SK-N-DZ (cell line): ENCODE measurements around a stretch of chr9.

RAMPAGE:
- cytosol, long total RNA, result no peak
- nucleus, long total RNA, result no peak
Measured at GRCh38 chr9:92287697-92288290, 5.7 kb downstream of the IARS1 start.

DNA sequence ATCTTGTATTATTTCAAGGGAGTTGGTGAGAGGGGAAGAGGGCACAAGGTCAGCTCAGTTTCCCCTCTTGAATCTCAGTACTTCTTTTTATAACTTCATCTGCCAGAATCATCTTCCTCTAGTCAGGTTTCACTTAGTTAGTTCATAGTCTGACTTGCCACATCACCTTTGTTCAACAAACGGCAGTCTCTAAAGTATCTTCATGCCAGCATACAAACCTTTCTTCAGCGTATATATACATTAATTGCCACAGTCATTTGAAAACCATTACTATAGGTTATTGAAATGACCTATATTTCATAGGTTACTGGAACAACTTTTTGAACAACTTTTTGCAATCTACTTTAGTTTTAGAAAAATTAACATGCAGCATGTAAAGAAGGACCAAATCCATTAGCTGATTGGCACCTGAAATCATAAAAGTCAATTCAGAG is 1.5 kb downstream of the ECM2 start:
RAMPAGE:
- cytosol, long total RNA, result no peak
- nucleus, long total RNA, result no peak

DNA sequence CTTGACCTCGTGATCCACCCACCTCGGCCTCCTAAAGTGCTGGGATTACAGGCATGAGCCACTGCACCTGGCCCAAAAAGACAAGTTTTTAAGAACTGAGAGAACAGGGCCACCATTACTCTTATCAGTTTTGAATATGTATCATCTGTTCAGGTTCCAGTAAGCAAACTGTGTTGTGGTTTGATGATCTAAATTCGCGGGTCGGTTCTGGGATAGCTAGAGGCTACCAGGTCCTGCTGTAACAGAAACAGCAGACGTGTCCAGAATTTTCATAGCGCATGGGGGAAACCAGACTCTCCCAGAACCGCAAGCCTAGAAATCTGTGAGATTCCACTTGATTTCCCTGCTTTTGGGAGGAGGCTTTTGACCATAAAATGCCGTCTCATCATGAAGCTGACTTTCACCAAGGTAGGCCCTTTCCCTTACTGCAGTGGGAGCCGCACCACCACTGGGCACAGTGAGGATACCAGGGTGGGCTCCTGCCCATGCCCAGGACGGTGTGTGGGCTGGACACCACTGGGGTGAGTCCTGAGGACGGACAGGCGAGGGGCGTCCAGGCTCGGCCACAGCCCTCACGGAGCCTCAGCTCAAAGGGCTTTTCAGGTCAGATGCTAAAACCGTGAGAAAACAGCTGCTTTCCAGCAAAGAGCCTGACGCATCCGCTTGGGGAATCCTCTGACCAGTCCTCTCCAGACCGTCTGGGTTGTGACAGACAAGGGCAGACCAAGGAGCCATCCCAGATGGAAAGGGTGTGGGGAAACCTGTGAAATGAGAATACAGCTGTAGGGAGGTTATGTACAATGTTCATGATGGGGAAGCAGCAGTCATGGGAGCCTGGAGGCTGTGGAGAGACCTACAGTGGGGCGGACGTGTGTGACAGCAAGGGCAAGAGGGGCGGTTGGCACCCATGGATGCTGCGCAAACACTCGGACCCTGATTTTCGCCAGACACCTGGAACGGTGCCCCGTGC is 59.4 kb downstream of the IPPK start:
RAMPAGE:
- cytosol, long total RNA, result no peak
- nucleus, long total RNA, result no peak

DNA sequence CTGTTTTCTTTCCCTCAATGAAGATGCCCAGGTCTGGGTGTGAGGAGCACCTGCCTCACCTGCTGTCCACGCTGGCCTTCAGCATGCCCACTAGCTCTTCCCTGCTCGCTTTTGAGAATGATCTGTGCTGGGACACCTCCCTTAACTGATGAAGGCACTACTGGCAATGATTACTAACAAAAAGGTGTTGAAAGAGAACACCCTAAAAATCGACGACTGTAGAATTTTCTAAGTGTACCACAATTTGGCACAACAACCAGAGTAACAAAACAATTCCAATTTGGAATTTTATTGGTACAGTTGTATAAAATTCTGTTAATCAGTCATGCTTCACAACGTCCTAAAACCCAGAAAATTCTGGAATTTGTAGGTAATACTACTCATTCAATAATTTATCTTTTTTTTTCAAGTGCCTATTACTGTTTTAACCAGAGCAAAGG is 42.4 kb upstream of the IPPK start:
RAMPAGE:
- cytosol, long total RNA, result no peak
- nucleus, long total RNA, result no peak

RAMPAGE:
- cytosol, long total RNA, result no peak
- nucleus, long total RNA, result no peak
Measured at GRCh38 chr9:92738498-92738879, 26.1 kb downstream of the BICD2 start.

DNA sequence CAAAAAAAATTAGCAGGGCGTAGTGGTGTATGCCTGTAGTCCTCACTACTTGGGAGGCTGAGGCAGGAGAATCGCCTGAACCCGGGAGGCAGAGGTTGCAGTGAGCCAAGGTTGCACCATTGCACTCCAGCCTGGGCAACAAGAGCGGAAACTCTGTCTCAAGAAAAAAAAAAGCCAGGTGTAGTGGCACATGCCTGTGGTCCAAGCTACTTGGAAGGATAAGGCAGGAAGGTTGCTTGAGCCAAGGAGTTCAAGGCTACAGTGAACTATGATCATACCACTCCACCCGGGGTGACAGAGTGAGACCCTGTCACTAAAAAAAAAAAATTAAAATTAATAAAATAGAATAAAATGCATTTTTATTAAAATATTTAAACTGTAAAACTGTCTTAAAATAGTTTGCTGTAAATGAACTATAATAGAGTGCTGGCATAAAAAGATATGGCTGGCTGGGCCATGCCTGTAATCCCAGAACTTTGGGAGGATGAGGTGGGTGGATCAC is 35.9 kb downstream of the ZNF484 start:
RAMPAGE:
- cytosol, long total RNA, result no peak
- nucleus, long total RNA, result no peak

DNA sequence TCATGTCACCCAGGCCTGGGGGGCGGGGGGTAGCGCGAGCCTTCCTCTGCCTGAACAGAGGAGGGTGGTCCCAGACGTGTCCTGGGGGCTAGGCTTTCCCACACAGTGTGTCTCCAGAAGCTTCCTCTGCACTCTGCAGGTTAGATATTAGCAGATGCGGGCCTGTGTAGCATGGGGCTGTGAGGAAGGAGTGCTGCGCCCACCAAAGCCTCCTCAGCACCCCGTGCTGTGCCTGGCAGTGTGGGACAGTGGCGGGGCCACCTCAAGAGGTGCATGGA is 17.4 kb downstream of the FGD3 start:
RAMPAGE:
- cytosol, long total RNA, result no peak
- nucleus, long total RNA, result no peak

DNA sequence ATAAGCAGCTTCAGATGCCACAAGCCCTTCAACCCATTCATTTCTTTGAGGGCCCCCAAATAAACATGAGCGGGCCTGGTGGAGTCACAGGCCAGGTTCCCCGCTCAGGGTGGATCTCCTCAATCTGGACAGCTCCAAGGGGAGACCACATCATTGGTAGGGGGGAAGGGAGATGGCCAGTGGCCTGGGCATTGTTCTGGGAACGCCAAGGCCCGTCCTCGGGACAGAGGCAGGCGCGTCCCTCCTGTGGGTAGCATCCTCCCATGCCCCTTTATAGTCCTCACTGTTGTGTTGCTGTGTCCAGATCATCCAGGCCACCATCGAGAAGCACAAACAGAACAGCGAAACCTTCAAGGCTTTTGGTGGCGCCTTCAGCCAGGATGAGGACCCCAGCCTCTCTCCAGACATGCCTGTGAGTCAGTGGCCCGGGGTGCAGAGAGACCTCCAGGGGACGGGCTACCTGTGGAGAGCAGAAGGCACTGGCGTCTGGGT is 38.4 kb upstream of the SUSD3 start:
RAMPAGE:
- cytosol, long total RNA, result no peak
- nucleus, long total RNA, result no peak

DNA sequence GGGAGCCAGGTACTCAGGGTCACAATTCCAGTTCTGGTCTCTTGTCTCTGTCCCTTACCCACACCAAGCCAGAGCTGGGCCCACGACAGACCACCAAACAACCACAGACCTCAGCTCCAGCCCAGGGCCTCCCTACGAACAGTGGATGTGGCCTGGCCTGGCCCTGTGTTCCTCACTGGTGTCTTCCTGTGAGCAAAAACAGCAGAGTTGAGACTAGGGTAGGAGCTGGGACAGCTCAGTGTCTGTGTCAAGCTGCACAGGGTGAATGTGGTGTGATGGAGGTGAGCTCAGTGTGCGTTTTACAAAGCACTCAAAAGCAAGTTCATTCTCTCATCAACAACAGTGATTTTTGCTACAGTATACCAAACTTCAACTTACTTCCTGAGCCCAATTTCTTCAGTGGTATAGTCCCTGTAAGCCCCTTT is 33.3 kb upstream of the SUSD3 start:
RAMPAGE:
- cytosol, long total RNA, result no peak
- nucleus, long total RNA, result no peak

DNA sequence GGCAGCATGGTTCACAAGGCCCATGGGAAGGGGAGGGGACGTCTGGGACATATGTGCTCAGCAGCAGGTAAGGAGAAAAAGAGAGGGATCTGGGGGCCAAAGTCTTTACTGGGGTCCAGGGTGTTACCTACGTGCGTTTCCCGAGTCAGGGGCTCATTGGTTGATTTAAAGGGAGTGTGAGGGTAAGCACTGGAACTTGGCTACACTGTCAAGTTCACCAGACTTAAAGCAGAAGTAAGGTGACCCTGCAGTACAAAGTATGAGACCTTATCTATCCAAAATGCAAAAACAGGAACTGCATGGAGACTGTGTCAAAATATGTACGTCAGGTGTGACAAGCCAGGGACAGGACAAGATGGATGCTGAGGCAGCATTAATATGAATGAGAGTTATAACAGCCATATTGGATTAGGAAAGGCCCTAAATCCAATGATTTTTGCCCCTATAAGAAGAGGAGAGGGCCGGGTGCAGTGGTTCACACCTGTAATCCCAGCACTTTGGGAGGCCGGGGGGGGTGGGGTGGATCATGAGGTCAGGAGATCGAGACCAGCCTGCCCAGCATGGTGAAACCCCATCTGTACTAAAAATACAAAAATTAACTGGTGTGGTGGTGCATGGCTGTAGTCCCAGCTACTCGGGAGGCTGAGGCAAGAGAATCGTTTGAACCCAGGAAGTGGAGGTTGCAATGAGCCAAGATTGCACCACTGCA is 15.3 kb upstream of the SUSD3 start:
RAMPAGE:
- cytosol, long total RNA, result no peak
- nucleus, long total RNA, result no peak

GRCh38 chr9:93095169-93096063 is 601 bp upstream of the CARD19 start:
RAMPAGE:
- cytosol, long total RNA, result no peak
- nucleus, long total RNA, result no peak

RAMPAGE:
- cytosol, long total RNA, result no peak
- nucleus, long total RNA, result no peak
Measured at GRCh38 chr9:93114015-93114464, 18.0 kb downstream of the CARD19 start.

DNA sequence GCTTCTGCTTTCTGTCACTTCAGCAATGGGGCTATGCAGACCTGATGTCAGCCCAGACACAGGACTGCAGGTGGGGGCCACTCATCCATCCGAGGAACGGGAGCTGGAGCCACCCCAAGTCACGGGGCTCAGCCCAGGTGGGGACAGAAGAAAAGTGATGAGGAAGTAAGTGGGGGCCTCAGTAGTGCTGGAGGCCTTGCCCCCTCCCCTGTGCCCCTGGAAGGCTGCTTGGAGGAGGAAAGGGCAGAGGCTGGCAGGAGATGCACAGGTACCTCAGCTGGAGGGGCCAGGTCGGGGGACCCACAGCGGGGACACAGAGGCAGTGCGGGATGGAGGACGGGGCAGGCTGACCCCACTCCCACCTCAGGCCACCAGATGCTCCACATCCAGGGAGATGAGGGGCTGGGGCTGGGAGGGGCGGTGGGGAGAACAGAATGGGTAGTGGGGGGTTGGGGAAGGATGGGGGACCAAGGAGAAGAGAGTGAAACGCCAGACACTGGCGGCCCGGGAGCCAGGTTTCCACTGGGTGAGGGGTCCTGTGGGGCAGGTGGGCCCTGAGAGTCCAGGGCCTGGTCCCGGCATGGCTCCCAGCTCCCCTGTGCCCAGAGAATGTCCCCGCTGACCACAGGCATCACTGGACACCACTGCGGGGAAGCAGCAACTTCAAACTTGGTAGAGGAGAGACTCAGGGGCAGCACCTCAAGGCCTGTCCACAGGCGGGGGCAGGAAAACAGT is 13.4 kb downstream of the NINJ1 start:
RAMPAGE:
- cytosol, long total RNA, result no peak
- nucleus, long total RNA, result no peak

DNA sequence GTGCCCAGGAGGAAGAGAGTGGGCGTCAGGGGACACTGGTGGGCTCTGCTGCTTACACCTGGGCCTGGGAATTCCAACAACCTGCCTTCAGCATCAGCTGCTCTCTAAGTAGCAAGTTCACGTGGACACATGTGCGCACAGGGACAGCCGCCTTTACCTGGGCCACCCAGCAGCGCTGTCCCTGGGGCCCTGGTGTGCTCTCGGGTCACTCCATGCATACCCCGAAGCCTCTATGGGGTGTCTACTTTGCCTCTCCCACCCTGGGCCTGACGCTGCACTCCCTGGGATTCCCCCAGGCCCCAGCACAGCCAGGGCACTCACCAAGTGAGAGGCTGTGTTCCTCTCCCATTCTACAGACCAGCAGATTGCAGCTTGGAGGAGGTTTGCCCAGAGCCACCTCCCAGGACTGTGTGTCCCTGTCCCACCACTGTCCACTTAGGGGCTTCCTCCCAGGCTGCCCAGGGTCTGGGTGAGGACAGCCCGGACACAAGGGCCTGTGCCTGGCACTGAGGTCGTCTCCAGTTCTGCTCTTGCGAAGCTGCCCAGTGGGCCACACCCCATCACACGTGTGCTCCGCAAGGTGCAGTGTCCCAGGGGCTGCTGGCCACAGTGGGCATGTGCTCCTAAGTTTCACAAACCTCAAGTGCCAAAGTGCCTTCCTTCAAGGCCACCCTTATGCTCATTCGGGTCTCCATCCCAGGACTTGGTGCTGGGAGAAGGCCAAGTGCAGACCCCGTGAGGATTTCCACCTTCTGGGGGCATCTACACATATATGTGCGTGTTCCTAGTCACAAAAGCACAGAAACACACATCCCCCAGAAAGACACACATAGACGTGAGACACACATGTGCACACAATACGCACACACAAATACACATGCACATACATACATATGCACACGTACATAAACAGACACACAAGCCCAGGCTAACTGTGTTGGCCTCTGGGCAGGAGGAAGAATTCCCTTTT is 5.8 kb downstream of the NINJ1 start:
RAMPAGE:
- cytosol, long total RNA, result no peak
- nucleus, long total RNA, result no peak

DNA sequence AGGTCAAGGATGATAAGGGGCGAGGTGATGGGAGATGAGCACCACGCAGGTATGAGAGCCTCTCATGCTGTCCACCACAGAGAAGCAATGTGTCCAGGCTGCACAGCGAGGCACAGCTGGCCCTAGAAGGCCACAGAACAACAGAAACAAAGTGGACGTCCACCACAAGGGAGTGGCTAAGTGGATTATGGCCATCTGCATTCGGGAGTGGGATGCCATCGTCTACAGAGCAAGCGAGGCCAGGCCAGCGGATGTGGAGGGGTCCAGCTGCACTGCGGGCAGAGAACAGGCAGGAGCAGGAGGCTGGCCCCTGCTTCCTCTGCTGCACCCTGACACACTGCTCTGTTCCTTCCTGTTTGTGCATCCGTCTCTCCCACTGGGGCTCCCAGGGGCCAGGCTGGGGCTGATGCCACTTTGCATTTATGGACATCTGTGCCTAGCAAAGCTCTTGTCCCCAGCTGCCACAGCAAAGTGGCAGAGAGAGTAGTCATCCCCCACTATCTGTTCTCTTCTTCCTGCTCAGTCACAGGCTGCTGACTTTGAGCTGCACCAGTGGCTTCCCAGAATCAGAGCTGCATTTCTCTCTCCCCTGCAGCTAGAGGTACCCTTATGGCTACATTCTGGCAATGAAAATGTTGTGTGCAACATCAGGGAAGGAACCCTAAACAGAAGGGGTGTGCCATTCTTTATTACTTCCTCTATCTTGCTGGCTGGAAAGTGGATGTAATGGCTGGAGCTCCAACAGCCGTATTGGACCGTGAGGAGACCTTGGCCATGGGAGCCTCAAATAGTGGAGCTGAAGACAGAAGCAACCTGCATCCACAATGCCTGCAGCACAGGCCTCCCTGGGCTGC is 4.1 kb upstream of the NINJ1 start:
RAMPAGE:
- cytosol, long total RNA, result no peak
- nucleus, long total RNA, result no peak

DNA sequence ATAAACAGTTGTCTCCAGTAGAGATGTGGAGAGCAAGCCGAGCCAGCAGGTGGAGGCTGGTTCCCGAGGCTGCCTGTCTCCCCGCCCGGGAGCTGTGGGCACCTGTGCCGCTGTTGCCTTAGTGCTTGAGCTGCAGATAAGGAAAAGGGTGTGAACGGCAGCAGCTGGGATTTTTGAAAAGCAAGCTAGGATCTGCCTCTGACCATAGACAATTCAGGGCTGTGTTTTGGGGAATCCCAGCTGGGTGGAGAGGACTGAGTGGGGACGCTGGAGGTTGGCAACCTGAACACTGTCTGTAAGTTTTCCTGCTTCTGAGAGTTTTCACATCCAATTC is 9.5 kb downstream of the WNK2 start:
RAMPAGE:
- cytosol, long total RNA, result no peak
- nucleus, long total RNA, result no peak

RAMPAGE:
- cytosol, long total RNA, result no peak
- nucleus, long total RNA, result no peak
Measured at GRCh38 chr9:93205489-93205875, 21.5 kb downstream of the WNK2 start.

GRCh38 chr9:93267503-93268290 is 83.8 kb downstream of the WNK2 start:
RAMPAGE:
- cytosol, long total RNA, result no peak
- nucleus, long total RNA, result no peak

DNA sequence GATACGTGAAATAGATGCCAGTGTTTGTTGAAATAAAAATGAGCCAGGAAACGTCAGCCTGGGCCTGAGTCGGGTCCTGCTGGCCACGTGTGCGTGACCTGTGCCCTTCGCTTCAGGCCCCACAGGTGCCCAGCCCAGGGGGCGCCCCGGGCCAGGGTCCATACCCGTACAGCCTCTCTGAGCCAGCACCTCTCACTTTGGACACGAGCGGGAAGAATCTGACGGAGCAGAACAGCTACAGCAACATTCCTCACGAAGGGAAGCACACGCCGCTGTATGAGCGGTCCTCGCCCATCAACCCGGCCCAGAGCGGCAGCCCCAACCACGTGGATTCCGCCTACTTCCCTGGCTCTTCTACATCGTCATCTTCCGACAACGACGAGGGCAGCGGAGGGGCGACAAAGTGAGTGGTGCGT is 60.5 kb upstream of the PHF2 start:
RAMPAGE:
- cytosol, long total RNA, result no peak
- nucleus, long total RNA, result no peak

DNA sequence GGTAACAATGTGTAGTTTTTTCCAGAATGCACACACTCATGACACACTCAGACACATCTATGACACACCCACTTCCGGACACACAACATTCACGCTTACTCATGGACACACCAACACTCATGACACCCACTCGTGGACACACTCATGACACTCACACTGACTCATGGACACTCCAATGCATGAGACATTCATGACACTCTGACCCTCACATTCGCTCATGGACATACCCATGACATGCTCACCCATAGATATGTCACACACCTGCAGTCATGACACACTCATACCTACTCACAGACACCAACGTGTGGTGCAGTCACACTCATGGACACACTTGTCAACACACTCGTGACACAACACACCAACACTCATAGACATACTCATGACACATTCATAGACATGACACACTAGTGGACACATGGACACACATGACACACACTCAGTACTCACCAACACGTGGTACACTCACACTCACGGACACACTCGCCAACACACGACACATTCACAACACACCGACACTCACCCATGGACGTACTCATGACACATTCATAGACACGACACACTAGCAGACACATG is 73.2 kb downstream of the PHF2 start:
RAMPAGE:
- cytosol, long total RNA, result no peak
- nucleus, long total RNA, result no peak